AG09319 (cell line): ENCODE data around the genes LIPA, IFIT3 and PANK1.

GRCh38 chr10:88243691-88244635 is 339.2 kb downstream of the RNLS start:
- RRBS, result no CpG with 5 or more reads among the region's 14 CpGs

DNA sequence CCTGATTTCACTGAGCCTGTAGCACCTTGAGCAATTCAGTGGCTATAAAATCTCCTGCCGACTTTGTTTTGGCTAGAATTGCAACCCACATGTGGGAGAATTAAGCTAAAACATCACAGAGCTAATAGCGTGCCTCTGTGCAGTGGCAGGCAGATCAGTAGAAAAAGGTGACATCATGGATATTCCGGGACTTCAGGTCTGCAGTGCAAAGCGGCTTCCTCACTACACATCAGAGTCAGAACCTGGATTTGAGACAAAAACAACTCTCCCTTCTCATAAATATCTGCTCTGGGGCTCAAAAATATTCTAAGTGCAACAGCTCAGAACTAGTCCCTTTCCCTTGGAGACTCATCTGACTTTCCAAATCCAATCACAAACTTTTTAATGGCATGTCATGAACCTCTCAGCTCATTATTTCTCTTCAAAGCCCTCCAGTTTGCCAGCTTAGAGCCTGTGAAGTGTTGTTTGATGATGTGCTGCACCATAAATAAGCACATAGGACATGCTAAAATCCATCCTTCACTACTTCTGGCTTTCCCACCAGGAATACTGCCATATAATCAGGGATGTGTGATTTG is 337.1 kb downstream of the RNLS start:
- RRBS, result no CpG with 5 or more reads among the region's 4 CpGs

- RRBS, result no CpG with 5 or more reads among the region's 2 CpGs
Measured at GRCh38 chr10:88949804-88950445, 2.6 kb downstream of the ACTA2 start.

- RRBS, result no CpG with 5 or more reads among the region's 1 CpG
Measured at GRCh38 chr10:89116240-89116600, 90.9 kb downstream of the CH25H start.

GRCh38 chr10:89122479-89123081 is 84.5 kb downstream of the CH25H start:
- RRBS, result 0% methylated on average over 1 of the region's 4 CpGs

DNA sequence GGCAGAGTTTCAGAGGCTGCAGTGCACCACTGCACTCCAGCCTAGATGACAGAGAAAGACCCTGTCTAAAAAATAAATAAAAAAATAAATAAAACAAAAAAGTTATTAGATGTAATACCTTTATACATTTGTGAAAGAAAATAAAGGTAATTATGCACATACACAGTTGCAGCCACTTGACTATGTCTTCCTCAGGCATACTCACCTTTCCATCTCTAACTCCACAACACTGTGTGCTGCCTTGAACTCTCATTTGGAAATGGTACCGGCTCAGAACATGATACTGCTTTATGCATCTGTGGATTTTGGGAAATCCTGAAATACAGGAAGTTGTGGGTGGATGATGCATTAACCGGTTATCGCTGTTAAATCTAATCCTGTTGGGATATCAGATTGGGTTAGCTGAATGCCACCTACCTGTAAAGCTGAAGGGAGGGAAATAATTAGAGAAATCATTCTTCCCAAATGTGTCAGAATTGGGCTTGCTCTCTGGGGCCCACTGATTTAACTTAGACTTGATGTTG is 54.1 kb downstream of the CH25H start:
- RRBS, result 19% methylated on average over 1 of the region's 3 CpGs

DNA sequence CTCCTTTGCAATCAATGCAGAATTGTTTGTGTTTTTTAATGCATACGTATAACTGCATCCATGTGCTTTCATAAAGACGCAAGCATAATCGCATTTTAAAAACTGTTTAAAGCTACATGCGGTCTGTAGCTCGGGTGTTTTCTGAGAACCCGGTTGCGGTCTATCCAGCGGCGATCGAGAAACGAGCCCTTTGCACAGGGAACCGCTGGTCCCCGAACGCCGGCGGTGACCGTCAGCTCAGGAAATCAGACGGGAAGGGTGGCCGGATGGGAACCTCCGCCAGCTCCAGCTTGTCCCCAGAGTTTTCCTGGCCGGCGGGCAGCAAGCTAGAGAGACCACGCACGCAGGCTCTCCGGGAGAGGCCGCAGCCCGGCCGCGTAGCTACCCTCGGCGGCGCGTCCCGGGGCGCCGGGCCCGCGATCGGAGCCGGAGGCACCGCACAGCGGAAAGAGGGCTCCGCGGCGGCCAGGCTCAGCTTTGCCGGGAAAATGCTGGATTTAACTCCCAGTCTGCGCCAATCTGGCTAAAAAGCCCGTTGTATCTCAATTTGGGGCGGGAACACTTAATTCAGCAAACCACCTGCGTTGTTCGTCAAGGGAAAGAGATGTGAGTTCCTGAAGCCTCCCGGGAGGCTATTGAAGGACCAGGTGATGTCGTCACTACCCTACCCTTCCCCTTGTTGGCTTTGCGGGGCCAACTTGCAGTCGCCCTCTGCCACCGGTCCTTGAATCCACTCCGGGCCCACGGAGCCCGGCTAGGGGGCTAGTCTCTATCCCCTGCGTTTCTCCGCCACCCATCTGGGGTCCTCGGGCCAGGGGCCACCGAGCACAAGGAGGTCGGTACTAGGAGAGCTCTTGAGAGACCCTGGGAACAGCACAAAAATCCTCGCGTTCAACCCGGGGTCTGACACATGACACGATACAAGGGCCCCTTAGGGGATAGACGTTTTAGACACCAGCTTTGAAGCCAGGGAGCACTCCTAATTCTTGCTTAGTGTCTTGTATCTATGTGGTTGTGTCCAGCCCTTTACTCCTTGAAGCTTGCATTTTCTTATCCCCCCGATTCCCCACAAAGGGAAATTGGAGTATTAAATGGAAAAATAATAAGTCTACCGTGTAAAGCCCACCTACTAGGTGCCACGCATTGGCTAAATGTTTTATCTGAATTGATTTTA is 950 bp upstream of the CH25H start:
- RRBS, result 7% methylated on average over 27 of the region's 72 CpGs

DNA sequence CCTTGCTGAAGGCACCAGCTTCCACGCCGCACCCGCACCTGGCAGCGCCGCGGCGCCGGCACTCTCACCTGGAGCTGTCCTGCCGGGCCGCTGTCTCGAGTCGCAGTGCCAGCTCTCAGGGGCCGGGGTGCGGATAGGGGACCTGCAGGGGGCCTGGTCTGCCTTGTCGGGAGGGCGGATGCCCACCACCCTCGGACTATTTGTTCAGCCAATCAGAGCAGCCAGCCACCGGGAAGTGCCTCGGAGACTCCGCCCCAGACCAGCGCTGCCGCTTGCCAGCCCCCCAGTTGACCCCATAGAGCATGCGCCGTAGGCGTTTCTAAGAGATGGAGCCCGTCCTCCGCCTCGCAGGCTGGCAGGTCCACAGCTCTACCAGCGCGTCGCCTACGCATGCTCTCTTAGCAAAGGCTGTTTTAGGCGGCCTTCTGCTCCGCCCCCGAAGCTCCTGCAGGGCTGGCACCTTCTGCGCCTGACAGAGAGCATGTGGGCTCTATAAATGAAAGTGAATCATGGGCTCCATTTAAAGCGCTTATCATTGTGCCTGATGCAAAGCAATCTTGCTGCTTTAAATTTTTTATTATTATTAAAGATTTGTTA is at the start of gene LIPA:
LIPA (minus strand) TSS at position 107 of the 597 bp plus-strand sequence.
- RRBS, result 0% methylated on average over 13 of the region's 37 CpGs

GRCh38 chr10:89327540-89328647 is at the start of gene IFIT3:
TSS of gene IFIT3 (plus strand) at chr10:89327997.
- RRBS, result no CpG with 5 or more reads among the region's 9 CpGs

DNA sequence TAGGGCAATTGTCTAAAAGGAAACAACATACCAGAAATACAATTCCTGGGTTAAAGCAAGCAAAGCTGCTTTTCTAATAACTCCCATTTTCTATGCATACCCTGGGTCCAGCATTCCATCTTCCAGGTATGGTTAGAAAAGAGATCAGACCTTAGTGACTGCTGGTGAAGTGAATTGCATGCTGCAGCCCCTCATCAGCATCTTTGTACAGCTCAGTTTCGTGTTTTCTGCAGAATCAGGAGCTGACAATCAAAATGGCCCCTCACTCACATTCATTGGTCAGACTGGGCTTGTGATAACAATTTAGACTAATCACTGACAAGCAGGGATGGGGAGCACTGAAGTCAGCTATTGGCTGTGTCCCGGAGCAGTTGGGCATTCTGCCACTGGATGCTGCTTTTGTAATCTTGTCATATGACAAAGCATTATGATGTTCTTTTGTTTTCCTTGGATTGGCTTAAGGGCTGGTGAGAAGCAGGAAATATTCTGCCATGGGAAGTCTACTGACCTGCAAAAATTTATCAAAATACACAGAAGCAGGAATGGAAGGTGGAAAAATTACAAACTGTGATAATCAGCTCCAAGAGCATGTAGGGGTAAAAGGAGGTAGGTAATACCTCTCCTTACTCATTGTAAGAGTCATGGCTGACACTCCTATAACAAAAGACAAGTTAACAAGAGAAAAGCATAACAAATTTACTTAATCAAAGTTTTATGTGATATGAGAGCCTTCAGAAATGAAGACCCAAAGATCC is 14.8 kb downstream of the IFIT3 start:
- RRBS, result no CpG with 5 or more reads among the region's 2 CpGs

- RRBS, result no CpG with 5 or more reads among the region's 3 CpGs
Measured at GRCh38 chr10:89373299-89373794, 4.5 kb upstream of the IFIT1B start.

- RRBS, result no CpG with 5 or more reads among the region's 2 CpGs
Measured at GRCh38 chr10:89602165-89602564, 42.9 kb downstream of the PANK1 start.

DNA sequence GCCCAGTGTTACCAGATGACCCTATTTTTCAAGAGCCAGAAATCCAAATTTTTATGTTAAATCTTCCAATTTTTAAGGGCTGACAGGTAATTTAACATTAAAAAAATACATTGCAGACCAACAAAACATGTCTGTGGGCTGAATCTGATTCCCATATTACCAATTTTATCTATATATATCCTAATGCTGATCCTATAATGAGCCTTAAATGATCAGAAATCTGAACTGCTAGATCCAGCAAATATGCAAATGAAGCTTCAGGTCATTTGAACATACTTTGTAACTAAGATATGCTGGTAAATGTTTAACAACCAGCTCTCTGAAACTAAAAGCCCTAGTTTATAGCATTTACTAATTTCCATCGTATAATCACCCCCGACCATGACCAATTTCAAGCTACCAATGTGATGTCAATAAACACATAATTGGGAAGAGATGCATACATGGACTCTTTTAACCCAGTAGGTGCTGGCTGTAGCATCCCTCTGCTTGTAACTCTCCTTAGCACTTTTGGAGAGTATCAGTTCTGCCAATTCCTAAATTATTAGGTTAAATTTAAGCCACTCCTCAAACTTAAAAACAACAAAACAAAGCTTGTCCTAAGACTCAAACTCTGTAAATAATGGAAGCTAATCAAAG is 42.1 kb downstream of the PANK1 start:
- RRBS, result no CpG with 5 or more reads among the region's 2 CpGs

DNA sequence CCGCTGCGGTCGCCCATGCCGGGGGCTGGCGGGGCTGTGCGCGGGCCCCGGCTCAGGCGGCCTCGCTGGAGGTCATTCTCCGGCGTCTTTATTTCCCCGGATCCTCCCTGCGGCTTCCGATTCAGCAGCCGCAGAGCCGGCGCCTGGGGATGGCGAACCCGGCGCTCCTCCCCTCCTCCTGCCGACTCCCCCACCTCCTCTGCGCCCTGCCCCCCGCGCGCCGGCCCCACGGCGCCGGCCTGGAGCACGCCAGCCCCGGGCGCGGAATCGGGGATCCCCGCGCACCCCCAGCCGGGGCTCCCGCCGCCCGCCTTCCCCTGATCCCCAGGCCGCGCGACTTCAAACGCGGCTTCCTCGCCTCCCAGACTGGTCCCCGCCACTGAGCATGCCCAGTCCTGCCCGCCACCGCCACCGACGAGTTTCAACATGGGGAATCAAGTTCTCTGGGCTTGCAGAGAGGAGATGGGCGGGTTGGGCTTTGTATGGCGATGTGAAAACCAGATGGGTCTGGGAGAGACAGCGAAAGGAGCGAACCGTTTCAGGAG is at the start of gene PANK1:
PANK1 (minus strand) TSS at position 368 of the 545 bp plus-strand sequence.
- RRBS, result 2% methylated on average over 5 of the region's 57 CpGs

DNA sequence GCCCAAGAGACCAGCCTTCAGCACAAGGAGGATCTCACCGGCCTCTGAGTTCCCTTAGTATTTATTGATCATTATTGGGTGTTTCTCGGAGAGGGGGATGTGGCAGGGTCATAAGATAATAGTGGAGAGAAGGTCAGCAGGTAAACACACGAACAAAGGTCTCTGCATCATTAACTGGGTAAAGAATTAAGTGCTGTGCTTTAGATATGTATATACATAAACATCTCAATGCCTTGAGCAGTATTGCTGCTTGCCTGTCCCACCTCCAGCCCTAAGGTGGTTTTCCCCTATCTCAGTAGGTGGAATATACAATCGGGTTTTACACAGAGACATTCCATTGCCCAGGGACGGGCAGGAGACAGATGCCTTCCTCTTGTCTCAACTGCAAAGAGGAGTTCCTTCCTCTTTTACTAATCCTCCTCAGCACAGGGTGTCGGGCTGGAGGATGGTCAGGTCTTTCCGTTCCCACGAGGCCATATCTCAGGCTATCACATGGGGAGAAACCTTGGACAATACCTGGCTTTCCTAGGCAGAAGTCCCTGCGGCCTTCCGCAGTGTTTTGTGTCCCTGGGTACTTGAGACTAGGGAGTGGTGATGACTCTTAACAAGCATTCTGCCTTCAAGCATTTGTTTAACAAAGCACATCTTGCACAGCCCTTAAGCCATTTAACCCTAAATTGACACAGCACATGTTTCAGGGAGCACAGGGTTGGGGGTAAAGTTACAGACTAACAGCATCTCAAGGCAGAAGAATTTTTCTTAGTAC is 555.9 kb downstream of the HTR7 start:
- RRBS, result no CpG with 5 or more reads among the region's 10 CpGs

DNA sequence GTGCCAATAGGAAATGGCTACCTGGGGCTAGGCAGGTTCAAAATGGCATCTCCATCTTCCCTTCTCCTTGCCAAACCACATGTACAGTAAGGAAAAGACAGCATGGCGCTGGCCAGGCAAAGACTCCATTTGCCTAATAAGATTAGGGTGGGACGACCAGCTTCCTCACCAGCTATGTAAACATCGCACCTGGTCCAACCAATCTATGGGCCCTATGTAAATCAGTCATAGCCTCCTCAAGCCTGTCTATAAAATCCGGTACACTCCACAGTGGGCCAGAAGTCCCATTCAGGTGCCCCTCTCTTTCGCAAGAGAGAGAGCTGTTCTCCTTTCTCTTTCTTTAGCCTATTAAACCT is 44.2 kb downstream of the HTR7 start:
- RRBS, result no CpG with 5 or more reads among the region's 5 CpGs

- RRBS, result no CpG with 5 or more reads among the region's 11 CpGs
Measured at GRCh38 chr10:90871249-90871569, 565 bp upstream of the RPP30 start.

DNA sequence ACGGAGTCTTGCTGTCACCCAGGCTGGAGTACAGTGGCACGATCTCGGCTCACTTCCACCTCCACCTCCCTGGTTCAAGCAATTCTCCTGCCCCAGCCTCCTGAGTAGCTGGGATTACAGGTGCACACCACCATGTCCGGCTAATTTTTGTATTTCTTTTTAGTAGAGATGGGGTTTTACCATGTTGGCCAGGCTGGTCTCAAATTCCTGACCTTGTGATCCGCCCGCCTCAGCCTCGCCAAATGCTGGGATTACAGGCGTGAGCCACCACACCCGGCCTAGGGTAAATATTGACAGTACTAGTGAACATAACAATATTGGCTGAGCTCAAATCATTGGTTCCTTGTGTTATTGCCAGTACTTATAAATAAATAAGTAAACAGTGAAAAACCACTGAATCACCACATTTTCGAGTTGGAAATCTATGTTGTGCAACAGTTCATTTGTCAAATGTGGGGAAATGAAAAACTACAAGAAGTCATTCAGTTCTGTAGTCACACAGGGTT is 15.7 kb downstream of the RPP30 start:
- RRBS, result no CpG with 5 or more reads among the region's 10 CpGs

GRCh38 chr10:90911671-90911987 is 9.3 kb downstream of the ANKRD1 start:
- RRBS, result no CpG with 5 or more reads among the region's 6 CpGs